Neutrophil (primary cell): ENCODE data around the genes OR52E5, APBB1, TPP1 and RBMXL2.

GRCh38 chr11:5690662-5691451 lies 1.3 kb downstream of the TRIM22 start:
- PRO-cap: no peak

GRCh38 chr11:5892909-5893330 lies at the start of gene OR52E5:
Gene OR52E5, plus strand, starts transcription at chr11:5893208.
- PRO-cap: no peak

- PRO-cap: no peak
Observed at GRCh38 chr11:5937796-5938470, 4.1 kb upstream of the OR56A3 start.

GRCh38 chr11:6402458-6403176 lies 12.3 kb downstream of the SMPD1 start:
- PRO-cap: no peak

- PRO-cap: no peak
Observed at GRCh38 chr11:6418071-6419329, at the start of gene APBB1. Gene APBB1, minus strand, starts transcription at chr11:6419094.

DNA sequence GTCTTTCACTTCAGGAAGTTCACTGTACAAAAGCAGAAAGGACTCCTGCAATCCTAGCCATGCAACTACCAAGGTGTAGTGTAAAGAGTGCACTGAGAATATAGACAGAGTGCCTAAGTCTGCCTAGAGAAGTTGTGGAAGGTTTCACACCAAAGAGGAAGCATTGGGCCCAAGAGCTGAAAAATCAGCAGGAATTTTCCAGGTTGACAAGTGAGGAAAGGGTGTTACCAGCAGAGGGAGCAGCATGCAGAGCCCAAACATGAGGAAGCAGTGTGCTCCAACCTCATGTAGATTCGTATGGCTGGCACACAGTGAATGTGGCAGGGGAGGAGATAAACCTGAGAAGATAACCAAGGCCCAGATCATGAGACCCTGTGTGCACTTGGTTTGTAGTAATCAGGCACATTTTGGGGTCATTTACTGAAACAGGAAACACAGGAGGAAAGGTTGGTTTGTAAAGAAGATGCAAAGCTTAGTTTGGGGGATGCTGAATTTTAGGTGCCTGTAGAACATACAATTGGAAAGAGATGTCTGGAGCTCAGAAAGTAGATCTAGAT lies 1.8 kb downstream of the HPX start:
- PRO-cap: no peak

- PRO-cap: no peak
Observed at GRCh38 chr11:6441554-6441896, 738 bp upstream of the HPX start.

DNA sequence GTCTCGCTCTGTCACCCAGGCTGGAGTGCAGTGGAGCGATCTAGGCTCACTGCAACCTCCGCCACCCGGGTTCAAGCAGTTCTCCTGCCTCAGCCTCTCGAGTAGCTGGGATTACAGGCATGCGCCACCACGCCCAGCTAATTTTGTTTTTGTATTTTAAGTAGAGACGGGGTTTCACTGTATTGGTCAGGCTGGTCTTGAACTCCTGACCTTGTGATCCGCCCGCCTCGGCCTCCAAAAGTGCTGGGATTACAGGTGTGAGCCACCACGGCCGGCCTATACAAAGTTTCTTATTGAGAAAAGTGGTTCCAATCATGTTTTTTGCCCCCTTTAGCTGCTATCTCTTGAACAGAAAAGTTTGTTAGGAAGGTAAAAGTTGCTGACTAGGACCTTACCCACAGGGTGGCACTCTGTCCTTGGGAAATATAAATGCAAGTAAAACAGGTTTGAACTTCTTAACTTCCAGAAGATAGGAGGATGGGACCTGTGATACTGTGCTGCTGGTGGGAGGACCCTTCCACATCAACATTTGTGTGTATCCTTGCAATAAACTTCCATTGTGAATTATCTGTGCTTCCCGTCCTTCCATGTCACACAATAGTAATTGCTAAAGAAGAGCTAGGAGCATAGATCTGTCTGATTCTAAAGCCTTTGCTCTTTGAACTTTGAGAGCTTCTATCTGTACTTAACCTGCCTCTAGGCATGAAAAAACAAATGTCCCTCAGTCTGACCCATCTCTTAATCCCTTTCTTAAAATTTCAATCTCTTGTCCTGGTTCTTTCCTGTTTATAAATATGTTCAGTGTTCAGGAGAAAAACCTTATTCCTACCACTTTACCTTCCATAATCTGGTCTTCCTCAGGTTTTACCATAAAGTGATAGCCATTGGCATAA lies 3.1 kb downstream of the TIMM10B start:
- PRO-cap: no peak

DNA sequence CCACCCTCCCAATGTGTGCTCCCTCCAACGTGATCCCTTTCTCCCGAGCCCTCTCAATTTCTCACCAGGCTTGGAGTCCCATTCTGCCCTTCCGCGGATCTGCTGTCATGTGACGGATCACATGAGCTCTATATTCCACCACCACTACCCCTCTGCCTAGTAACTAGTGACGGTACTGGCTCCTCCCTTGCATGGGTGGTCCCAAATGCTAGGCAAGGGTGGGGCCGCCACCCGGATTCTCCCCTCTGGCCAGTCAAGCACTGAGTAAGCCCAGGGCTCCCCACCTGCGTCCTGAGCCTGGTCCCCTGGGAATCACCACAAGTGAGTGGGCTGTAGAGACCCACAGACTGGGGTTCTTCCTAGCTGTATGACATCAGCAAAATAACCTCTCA lies at the start of gene TPP1:
TSS of gene TPP1 (minus strand) at position 104 of the 392 bp plus-strand sequence.
- PRO-cap: unidirectional peak, minus-strand start at position 63 of the sequence

DNA sequence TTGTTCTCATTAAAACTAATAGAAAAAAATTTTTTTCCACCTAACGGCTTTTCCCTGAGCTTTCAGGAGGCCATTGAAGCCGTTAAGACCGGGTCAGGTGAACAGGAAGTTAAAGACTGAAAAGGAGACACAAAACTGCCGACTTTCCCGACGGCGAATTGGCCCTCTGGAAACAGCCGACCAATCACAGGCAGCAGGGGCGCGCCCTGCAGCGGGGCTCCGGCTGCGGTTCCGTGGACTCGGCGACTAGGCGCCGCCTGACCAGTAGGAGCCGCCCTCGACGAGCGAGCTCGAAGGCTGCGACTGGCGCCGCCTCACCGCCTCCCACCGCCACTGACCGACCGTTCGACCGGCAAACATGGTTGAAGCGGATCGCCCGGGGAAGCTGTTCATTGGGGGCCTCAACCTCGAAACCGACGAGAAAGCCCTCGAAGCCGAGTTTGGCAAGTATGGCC lies at the start of gene RBMXL2:
TSS of gene RBMXL2 (plus strand) at position 236 of the 455 bp plus-strand sequence.
- PRO-cap: no peak

GRCh38 chr11:7495630-7496690 lies 10.7 kb downstream of the OLFML1 start:
- PRO-cap: no peak

GRCh38 chr11:7514183-7514840 lies 513 bp downstream of the PPFIBP2 start:
- PRO-cap: no peak

DNA sequence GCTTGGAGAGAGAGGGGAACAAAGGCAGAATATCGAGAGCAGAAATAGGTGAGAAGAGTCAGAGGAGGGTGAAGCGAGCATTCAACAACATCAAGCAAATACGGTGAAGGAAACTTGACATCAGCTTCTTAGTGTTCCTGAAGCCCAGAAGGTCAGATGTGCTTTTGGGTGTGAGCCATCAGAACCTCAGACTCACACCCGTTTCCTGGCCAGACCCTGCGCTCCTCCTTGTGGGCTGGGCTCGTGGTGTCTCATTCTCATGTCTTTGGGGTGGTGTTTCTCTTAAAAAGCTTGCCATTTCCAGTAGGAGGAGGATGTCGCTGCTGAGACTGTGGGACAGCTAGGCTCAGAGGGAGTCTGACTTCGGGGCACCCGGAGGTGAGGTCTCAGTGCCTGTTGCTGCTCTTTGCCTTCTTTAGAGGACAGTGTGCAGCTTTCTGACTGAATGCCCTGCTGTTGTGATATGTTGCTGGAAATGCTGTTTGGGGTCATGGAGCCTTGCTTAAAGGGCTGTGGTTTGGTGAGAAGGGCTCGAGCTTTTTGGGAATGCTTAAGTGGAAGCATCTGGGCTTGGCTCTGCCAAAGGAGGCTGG lies 24.3 kb downstream of the PPFIBP2 start:
- PRO-cap: no peak

DNA sequence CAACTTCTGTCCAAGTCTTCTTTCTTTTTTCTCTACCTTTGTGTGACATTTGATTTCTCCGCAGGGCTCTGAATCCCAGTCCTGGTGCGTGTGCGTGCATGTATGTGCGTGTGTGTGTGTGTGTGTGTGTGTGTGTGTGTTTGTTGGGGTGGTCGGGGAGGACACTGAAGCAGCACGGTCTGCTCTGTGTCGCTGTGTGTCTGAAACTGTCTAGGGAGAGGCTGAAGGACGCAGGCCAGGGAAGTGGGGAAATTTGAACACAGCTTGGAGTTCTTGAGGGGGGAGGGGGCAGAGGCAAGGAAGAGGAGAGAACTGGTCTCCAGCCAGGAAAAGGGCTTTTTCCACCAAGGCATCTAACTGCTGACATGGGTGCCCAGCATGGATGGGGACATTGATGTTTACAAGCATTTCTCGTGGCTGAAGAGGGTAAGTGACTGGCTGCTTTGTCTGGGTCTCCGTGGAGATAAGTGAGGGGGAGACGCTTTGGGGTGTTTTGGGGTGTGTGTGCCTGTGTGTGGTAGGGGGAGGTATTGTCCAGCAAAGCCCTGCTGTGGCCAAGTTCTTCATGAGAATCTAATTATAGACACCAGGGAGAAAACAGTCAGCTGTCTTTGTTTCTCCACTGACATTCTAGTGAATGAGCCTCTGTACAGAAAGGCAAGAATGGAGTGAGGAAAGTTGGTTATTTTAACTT lies 63.6 kb downstream of the PPFIBP2 start:
- PRO-cap: no peak

- PRO-cap: no peak
Observed at GRCh38 chr11:8068581-8069355, 12.2 kb upstream of the TUB start.

GRCh38 chr11:8720228-8720773 lies 37.7 kb downstream of the RPL27A start:
- PRO-cap: no peak

DNA sequence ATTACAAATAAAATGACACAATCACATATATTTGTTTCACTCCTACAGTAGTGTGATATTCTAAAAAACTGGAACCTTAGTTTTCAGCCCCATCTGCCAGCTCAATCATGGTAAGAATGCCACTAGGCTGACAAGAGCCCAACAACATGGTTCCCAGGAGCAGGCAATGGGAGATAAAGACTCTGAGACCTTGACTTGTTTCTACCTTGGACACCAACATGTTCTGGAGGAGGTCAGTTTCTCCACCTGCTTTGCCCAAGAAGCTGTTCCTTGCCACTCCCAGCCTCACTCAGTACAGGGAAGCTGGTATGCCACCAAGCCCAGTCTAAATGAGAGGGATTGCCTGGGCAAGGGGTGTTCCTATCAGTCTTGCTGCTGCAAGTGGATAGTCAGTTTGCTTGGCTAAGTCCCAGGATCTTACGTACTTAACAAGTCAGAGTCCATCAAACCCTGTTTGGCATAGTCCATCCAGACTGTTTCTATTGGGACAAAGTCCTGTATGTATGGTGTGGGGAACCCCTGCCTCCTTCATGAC lies 61.4 kb downstream of the DENND2B start:
- PRO-cap: no peak

- PRO-cap: no peak
Observed at GRCh38 chr11:8774013-8774749, 36.3 kb downstream of the DENND2B start.

- PRO-cap: no peak
Observed at GRCh38 chr11:8808575-8808847, 2.0 kb downstream of the DENND2B start.

GRCh38 chr11:8826866-8827690 lies 16.6 kb upstream of the DENND2B start:
- PRO-cap: no peak